ENCODE results near the genes CLMN and PAPOLA.

GRCh38 chr14:94162085-94162301 is 12.1 kb upstream of the PPP4R4 start:
- RAMPAGE, long total RNA = no peak
- RRBS = no CpG with 5 or more reads among the region's 1 CpG

DNA sequence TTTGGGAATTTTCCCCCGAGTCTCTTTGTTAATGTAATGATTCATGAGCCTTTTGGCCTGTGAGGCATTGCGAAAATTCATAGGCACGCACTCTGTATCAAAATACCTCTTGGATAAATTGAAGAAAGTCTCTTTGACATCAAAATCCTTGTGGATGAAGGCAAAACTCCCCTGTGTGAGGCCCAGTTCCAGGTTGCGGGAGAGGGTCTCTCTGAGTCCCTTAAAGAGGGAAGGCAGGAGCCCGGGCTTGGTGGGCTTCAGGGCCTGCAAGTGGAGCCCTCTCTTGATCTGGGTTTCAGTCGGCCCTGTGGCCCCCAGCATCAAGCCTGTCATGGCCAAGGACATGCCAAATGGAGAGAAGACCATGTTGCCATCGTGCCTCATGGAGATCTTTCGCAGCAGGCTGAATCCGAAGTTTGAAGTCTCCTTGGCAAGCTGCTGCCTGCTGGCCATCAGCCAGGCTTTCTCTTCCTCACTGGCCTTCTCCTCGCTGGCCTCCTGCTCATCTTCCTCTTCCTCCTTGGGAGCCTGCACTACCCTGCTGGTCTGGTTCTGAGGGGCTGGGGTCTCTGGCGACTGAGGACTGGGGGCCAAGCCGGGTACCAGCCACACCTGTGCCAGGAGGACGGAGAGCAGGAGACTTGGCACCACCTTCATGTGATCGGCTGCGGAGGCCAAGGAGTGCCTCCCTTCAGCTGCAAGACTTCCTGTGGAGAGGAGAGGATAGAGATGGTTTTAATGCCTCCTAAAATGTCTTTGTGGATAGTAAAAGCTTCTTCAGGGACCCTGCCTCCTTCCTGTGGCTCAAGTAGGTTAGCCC is 2.9 kb downstream of the SERPINA10 start:
- RAMPAGE, long total RNA = no peak
- RRBS = 50% methylated on average over 2 of the region's 15 CpGs

GRCh38 chr14:94345655-94346145 is 22.6 kb upstream of the SERPINA6 start:
- RAMPAGE, long total RNA = no peak
- RRBS = no CpG with 5 or more reads among the region's 15 CpGs

GRCh38 chr14:94393805-94394384 is 5.5 kb upstream of the SERPINA1 start:
- RAMPAGE, long total RNA = no peak
- RRBS = no CpG with 5 or more reads among the region's 11 CpGs

DNA sequence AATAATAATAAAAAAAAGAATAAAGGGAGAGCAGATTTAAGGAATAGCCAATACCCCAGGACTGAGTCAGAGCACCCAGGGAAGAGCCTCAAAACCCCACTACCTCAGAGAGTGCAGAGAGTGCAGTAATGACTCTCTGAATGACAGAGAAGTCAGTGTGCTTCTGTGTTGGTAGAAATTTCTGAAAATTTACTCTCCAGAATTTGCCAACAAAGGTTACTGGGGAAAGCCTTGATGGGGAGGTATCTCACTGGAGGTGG is 23.0 kb upstream of the SERPINA1 start:
- RAMPAGE, long total RNA = no peak

DNA sequence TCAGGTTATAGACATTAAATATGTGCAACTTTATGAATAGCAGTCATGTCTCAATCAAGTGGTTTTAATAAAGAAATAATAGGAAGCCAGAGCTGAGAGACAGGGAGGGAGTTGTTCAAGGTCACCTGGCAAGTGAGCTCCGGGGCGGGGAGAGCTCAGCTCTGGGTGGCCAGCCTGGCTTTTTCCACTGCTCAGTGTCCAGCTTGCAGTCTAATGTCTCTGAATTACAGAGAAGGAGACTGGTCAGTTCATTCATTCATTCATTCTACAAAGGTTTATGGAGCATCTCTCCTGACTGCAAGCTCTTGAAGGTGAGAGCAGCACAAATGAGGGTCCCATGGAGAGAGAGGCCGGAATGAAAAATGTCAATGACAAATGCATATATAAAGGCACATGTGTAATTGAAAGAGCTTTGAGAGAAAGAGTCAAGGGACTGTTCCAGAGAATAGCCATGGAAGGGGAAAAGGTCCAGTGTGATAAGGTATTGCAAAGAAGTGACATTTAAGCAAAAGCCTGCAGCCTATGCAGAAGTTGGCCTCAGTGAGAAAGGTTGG is 1.3 kb downstream of the SERPINA5 start:
- RAMPAGE, long total RNA = no peak
- RRBS = no CpG with 5 or more reads among the region's 3 CpGs

- RAMPAGE, long total RNA = no peak
- RRBS = no CpG with 5 or more reads among the region's 7 CpGs
Observed at GRCh38 chr14:94597169-94597772, 14.9 kb upstream of the SERPINA3 start.

- RAMPAGE, long total RNA = no peak
- RRBS = no CpG with 5 or more reads among the region's 30 CpGs
Observed at GRCh38 chr14:94907634-94908263, 137.8 kb upstream of the GSC start.

DNA sequence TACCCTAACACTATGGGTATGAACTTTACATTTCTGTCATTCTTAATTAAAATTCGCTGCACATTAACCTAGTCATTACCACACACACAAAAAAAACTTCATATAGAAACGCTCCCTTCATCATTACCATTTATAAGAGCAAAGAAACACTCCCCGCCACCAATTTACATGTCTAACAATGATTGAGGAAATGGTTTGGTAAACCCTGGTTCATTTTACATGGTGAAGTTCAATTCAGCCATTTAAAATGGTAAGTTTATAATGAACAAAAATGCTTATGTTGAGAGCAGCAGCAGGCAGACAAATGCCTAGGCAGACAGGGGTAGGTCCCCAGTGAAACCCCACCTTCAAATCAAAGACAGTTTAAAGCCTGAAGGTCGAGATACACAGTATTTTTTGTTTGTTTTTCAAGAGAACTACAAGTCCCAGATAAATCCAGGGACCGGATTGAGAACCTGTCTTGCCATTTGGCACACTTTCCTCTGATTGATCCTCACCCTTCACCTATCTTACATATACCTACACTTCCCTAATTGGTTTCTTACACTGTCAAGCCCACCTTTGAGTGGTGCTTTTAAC is 11.4 kb downstream of the DICER1 start:
- RAMPAGE, long total RNA = no peak
- RRBS = no CpG with 5 or more reads among the region's 5 CpGs

- RAMPAGE, long total RNA = no peak
- RRBS = no CpG with 5 or more reads among the region's 8 CpGs
Observed at GRCh38 chr14:95146384-95146906, 10.9 kb downstream of the DICER1 start.

- RAMPAGE, long total RNA = no peak
- RRBS = no CpG with 5 or more reads among the region's 11 CpGs
Observed at GRCh38 chr14:95208647-95209272, 51.4 kb upstream of the DICER1 start.

- RAMPAGE, long total RNA = no peak
- RRBS = no CpG with 5 or more reads among the region's 16 CpGs
Observed at GRCh38 chr14:95233453-95234349, 76.4 kb upstream of the DICER1 start.

GRCh38 chr14:95319685-95320573 is at the start of gene CLMN:
Gene CLMN (minus strand): TSS chr14:95319908.
- RAMPAGE, long total RNA = no peak
- RRBS = 4% methylated on average over 26 of the region's 98 CpGs

DNA sequence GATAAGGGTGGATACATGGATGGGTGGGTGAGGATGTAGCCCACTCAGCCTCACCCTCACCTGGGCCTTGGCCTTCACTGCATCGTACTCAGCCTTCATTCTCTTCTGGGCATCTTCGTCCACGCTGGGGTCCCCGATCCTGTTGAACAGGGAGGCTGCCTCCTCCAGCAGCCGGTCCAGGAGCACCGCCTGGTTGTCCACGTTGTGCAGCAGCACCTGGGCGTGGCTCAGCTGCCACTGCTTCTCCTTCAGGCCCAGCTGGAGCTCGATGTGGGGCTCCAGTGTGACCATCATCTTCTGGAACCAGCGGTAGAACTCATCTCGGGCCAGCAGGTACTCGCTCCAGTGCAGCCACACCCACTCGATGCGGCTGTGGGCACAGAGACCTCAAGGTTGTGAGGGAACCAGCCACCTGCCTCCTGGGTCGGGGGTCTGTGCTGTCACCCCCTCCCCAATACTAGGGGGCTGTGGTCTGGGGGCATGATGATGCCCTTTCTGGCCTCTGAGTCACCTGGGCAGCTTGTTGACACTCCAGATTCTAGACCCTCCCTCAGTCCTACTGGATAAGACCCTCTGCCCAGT is 50.5 kb downstream of the SYNE3 start:
- RAMPAGE, long total RNA = no peak
- RRBS = no CpG with 5 or more reads among the region's 15 CpGs

GRCh38 chr14:95517966-95518280 is 1.5 kb upstream of the SYNE3 start:
- RAMPAGE, long total RNA = no peak
- RRBS = no CpG with 5 or more reads among the region's 6 CpGs

- RAMPAGE, long total RNA = no peak
- RRBS = no CpG with 5 or more reads among the region's 4 CpGs
Observed at GRCh38 chr14:95667176-95667691, 19.0 kb upstream of the TCL1B start.

DNA sequence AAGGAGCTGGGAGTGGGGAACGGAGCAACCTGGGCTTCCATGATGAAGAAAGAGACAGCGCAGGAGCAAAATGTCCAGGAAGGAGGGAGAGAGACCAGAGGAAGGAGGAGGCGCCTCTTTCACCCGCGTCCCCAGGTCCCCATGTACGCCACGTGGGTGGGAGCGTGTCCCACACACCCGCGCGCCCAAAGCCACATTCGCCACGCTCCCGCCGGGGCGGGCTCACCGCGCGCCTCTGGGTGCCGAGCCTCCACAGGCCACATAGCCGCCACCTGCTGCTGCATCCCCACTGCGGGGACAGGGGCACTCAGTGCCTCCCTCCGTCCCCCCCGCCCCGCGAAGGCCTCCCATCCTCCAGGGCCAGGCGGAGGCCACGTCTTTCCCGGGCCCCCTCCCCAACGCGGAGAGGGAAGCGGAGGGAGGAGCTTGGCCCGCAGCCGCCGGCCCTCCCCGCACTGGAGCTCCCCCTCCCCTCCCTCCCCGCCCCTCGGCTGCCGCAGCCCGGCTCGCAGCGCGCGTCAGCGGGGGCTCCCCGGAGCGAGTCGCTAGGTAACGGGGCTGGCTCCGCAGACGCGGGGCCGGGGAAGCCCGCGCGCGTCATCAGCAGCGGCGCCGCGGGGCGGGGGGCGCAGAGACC is 162.0 kb upstream of the TCL1A start:
- RAMPAGE, long total RNA = no peak
- RRBS = 3% methylated on average over 29 of the region's 63 CpGs

- RAMPAGE, long total RNA = no peak
- RRBS = no CpG with 5 or more reads among the region's 15 CpGs
Observed at GRCh38 chr14:96252222-96252741, 3.7 kb upstream of the BDKRB1 start.

GRCh38 chr14:96501999-96502656 is at the start of gene PAPOLA:
Gene PAPOLA (plus strand): TSS chr14:96502382.
- RAMPAGE, long total RNA = start-site peak on the minus strand at chr14:96502234-96502312, 69 and 61 reads in 2 replicates; start-site peak on the plus strand at chr14:96502380-96502442, 1,265 and 1,030 reads in 2 replicates
- RRBS = 2% methylated on average over 25 of the region's 67 CpGs

- RAMPAGE, long total RNA = no peak
Observed at GRCh38 chr14:96555514-96556056, 53.4 kb downstream of the PAPOLA start.

Measured in cardiac muscle cell (in vitro differentiated cells and primary cell).